Progenitor cell of endocrine pancreas (in vitro differentiated cells): ENCODE results near the genes MAT1A, CDHR1 and CCSER2.

GRCh38 chr10:79825371-79826093, 1.0 kb upstream of the NUTM2E start:
- PRO-cap = unidirectional peak, plus-strand start at chr10:79825718; unidirectional peak, plus-strand start at chr10:79825899; bidirectional peak, plus-strand start at chr10:79826203, minus-strand start at chr10:79825953

DNA sequence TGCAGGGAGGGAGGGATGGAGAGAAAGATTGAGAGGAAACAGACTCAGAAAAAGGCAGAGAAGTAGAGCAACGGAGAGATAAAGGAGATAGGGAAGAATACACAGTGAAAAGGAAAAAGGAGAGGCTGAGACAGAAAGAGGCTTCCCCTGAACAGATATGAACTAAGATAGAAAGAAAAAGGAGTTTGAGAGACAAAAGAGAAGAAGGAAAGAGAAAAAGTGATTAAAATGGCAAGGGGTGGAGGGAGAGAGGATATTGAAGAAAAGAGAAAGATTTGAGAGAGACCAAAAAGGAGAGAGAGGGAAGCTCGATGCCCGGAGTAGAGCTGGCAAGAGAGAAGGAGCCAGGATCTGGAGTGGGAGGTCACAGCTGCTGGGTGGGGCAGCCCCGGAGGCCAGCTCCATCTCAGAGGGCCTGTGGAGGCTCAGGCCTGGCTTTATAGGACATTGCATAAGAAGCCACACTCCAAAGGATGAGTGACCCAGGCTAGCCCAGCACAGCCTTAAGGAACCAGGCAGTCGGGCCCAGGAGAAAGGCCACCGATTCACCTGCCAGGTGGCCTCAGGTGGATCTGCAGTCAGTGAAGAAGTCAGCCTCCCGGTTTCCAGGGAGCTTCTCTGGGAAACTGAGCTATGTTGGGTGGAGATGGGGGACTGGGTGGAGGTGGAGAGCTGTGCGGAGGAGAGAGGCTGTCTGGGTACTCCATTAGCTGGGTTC, 581 bp downstream of the PLAC9 start:
- PRO-cap = no peak

DNA sequence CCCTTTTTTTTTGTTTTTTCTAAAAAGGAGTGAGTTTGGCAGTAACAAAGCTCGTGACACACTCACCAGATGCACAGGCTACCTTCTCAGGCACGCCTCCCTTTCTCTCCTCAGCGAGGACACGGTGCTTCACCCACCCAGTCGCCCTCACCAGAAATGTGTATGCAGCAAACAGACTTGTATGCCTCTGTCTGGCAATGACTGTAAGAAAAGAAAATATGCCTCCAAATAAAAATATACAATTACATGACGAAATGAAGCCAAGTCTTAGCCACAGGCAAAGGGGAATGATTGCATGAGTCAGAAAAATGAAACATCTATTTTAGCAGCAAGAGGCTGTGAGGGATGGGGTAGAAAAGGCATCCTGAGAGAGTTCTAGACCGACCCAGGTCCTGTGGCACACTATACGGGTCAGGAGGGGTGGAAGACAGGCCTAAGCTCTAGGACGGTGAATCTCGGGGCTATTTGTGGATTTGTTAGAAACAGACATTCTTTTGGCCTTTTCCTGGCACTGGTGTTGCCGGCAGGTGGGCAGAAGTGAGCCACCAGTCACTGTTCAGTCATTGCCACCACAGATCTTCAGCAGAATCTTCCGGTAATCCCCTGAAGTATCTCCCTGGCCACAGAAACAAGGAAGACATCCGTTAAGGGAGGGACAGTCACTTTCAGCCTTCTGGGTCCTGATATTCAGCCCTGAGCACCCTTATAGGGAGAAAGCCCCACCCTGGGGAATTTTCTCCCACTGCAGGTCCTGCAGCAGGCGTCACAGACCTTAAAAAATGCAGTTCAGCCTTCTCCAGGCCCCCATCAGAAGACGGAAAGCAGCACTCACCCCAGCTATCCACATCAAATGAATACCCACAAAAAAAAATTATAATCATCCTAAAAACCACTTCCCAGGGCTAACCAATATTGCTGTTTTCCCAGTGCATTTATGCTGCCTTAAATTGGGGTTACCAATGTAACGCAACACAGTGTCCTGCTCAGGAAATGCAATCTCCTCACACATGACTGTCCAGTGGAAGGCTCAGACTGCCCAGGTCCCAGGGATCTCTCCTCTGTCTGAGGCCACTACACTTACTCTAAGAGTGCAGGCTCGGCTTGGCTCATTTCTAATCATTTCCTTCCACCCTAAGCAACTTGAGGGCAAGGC, 23.1 kb downstream of the PLAC9 start:
- PRO-cap = no peak

DNA sequence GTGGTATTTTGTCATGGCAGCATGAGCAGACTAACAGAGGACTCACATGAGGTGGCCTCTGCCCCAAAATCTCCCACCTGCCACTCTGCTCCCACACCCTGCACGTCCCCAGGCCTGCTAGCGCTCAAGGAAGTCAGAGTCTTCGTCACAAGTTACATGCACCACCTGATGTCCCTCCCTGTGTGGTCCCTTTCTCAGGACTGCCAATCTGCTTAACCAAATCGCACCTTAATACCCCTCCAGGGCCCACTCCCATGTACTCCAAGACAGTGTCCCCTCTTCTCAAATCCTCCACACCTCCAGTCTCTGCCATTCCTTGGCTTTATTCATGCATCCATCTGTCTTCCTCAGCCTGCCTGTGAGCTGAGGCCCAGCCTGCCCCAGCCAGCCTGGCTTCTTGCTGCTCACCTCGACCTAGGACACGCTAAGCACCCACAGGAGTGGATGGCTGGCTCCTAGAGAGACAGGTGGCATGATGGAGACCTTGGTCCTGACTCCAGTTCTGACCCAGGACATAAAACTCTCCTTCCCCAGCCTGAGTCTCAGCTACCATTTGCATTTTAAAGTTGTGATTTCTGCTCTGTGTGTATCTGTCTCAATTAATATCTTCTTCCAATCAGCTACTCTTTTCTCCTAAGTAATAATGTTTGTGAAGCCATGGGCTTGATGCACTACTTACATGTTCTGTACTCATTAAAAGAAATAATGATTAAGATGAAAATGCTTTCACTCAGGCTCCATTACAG, 27.2 kb downstream of the PLAC9 start:
- PRO-cap = no peak

GRCh38 chr10:80161841-80162120, 29.3 kb downstream of the PLAC9 start:
- PRO-cap = no peak

GRCh38 chr10:80167044-80167386, 34.5 kb downstream of the PLAC9 start:
- PRO-cap = no peak

DNA sequence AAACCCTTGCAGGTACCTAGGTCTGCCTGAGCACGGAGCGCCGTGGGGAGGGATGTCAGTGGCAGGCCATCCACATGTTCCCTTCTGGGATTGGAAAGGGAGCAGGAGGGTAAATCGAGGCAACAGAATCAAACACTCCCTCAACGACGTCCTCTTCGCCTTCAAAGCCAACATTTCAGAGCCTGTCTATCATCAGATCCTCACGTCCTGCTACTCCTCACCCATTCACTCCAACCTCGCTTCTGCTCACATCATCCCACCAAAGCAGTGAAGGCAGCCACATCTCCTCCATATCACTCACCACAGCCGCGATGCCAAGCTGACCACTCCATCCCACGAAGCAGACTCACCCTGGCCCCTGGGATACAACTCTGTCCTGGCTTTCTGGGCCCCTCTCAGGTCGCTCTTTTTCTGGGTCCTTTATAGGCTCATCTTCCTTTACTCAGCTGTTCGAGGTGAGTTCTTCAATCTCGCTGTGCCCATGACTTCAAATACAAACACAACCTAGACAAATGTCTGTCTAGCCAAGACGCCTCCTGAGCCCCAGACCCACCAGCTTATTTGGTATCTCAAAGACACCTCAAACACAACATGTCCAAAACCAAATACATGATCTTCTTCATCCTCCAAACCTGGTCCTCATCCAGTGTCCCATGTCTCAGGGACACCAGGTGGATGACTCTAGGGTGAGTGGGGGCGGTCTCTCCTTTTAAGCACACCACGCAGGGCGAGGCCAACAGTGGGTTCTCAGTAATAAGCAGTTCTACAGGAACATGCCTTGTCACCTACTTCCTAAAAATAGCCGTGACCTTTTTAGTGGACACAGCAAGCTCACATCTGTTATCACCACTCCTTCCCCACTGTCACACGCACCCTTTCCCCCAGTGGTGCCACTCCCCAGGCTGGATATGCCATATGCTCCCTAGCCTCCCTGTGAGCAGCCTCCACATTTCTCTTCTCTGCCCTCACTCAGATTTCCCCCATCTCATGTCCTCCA, 4.1 kb downstream of the ANXA11 start:
- PRO-cap = no peak

DNA sequence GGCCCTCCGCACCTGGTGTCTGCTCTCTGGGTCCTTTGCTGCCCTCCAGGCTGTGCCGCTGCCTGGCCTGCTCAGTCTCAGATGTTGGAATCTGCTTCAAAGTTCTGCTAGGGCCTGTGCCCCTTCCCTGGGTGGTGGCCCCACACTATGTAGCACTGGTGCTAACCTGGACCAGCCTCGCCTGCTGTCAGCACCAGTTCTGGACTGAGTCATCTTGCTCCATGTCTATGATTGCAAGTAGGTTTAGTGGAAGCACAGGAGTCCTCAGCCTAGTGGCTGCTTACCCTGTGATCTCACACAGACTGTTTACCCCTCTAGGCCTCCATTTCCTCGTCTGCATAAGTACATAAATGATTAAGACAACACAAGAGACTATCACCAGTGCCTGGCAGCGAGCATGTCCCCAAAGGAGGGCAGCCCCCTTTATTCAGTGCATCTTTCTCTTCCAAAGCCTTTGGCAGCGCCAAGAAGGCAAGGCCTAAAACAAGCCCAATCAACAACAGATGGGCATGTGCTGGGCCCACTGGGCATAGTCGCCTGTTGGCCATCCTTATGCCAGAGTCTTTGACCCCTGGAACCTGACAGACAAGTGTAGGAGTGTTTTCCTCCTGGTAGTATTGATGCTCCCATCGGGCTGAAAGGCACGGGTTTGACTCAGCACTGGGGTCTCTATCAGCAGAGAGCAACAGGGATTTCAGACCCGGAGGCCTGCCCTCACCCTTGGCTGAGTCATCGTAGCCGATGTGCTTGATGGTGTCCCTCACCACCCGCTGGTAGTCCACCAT, 6.1 kb downstream of the MAT1A start:
- PRO-cap = no peak

GRCh38 chr10:80289113-80290260, at the start of gene MAT1A:
Gene MAT1A (minus strand): TSS chr10:80289658.
- PRO-cap = no peak

GRCh38 chr10:80290827-80291291, 1.4 kb upstream of the MAT1A start:
- PRO-cap = no peak

DNA sequence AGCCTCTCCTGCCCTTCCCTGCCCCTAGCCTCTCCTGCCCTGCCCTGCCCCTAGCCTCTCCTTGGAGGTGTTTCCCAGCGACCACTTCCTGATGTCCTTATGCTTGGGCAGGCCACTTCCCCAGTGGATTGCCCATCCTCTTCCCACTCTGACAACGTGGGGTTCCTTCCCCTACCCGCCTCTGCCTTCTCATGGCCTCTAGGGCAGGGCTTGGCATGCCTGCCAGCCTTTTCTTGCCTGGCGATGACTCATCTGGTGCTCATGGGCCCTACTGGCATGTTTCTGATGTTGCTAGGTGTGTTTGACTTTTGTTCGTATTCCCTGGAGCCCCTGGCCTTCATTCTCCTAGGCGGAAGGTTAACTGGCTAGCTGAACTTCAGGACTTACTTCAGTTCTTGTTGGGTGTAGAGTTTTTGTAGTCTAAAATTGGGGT, 21.3 kb downstream of the PRXL2A start:
- PRO-cap = no peak

DNA sequence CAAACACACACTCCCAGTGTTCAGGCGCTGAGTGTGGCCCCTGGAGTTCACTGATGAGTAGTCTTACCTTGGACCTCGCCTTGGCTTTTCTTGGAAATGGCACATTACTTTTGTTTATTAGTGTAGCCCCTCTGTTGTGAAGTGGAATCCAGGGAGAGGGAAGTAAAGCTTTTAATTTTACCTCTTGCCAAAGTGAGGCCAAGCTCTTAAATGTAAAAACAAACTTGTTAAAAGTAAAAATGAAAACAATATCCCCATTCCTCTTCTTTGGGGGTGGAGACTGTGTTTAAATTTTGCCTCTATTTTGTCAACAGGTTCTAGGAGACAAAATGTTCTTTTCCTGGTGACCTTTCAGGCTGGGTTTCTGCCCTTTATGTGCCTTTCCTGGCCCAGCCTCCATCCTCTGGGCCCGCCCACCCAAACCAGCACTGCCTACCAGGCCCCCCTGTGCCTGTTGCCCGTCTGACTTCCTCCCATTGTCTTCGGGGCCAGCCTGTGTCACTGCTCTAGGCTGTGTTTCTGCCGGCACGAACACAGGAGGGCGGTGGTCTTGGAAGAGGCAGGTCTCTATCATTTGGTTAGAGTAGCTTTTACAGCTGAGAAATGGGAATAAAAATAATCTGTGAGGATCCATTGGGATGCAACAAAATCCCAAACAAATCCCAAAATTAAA, 13.8 kb downstream of the TSPAN14 start:
- PRO-cap = no peak

- PRO-cap = no peak
Measured at GRCh38 chr10:80470586-80471464, 16.7 kb downstream of the TSPAN14 start.

GRCh38 chr10:80477063-80477286, 22.9 kb downstream of the TSPAN14 start:
- PRO-cap = no peak

DNA sequence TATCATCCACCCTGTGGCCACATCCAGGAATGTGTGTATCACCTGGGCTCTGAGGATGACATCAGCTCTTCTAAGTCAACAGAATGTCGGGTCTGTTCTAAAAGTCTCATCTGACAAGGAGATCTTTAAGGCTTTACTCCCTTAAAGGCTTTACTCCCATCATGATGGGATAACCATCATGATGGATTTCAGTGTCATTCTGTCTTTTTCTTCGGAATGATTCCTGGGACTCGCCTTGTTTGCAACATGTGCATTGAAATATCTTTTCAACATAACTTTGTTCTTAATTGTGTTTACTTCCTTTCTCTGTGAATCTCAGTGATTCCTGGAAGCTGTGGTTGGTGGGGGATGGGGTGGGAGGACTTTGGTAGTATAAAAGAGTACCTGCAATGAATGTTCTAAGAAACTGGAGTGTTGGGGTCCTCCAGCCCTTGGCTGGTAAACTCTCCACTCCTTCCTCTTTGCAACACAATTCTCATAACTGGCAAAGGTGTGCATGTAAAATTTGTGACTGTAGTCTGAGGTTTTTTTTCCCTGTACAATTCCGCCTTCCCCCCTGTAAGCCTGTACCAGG, 11.5 kb upstream of the SH2D4B start:
- PRO-cap = no peak

DNA sequence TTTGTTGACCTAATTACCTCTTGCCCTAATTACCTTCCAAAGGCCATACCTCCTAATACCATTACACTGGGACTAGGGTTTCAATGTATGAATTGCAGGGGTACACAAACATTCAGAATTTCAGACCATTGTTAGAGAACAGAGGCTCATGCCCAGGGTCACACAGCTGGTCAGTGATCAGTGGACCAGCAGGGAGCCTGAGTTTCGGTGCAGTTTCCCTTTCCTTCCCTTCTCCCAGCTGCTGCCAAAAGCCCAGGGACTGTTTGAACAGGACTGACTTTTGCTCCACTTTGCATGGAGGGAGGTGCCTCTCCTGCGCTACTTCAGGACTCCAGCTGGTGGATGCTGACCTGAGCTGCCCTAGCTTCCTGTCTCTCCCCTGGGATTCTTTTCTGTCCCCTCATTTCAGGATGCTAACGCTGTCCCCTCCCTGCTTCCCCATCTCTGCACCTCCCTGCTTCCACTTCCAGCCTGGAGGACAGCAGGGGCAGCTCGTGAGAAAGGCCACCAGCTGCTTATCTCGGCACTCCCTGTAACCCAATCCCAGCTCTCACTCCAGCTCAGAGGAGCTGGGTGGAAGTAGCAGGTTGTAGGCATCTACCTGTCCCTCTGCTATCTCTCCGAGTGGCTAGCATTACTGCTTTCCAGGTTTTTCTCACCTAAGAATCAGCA, 14.5 kb downstream of the SH2D4B start:
- PRO-cap = no peak

- PRO-cap = unidirectional peak, minus-strand start at chr10:81876846
Measured at GRCh38 chr10:81876269-81877139, 1.5 kb downstream of the NRG3 start.

DNA sequence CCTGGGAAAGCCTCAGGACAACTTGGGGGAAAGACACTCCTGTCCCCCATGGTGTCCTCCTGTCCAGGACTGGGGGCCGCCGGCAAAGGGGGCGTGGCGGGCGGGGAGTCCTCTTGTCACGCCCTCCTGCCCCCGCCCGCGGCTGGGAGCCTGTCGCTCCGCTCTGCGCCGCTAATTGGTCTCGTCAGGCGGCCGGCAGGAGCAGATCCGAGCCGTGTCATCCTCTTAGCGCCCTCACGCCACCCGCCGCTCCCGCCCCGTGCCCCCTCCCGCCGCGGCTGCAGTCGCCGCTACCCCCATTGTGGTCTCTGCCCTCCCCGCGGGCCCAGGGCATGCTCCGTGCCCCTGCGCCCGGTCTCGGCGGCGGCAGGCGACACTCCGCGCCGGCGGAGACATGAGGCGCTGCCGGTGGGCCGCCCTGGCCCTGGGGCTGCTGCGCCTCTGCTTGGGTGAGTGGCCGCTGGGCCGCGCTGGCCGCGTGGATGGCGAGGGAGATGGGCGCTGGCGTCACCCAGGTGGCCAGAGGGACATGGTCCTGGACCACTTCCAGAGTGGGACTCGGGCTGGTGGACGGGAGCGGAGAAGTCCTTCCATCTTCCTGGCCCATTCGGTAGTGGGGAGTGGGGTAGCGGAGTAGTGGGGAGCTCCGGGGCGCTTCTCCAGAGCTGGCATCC, at the start of gene CDHR1:
Gene CDHR1 (plus strand): TSS at position 171 of the 674 bp plus-strand sequence.
- PRO-cap = no peak

DNA sequence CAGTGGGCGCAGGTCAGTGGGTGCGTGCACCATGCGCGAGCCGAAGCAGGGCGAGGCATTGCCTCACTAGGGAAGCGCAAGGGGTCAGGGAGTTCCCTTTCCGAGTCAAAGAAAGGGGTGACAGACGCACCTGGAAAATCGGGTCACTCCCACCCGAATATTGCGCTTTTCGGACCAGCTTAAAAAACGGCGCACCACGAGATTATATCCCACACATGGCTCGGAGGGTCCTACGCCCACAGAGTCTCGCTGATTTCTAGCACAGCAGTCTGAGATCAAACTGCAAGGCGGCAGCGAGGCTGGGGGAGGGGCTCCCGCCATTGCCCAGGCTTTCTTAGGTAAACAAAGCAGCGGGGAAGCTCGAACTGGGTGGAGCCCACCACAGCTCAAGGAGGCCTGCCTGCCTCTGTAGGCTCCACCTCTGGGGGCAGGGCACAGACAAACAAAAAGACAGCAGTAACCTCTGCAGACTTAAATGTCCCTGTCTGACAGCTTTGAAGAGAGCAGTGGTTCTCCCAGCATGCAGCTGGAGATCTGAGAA, 35.3 kb downstream of the RGR start:
- PRO-cap = unidirectional peak, minus-strand start at position 258 of the sequence

GRCh38 chr10:84328450-84329344, at the start of gene CCSER2:
Gene CCSER2 (plus strand): TSS chr10:84328589.
- PRO-cap = bidirectional peak, plus-strand start at chr10:84328634, minus-strand start at chr10:84328366; unidirectional peak, plus-strand start at chr10:84328757